Measurements from ENCODE around the genes TRMO, GABBR2 and ALG2.

GRCh38 chr9:97921881-97922829 is at the start of gene TRMO:
Gene TRMO (minus strand): TSS chr9:97922500.
- PRO-cap, 3 experiments: peak in 3 of 3 experiments; most common plus-strand start chr9:97922320 (in 2); most common minus-strand start chr9:97922500 (in 3)

- PRO-cap, 3 experiments: peak in 3 of 3 experiments; most common minus-strand start chr9:97985452 (in 2)
Measured at GRCh38 chr9:97985171-97985638, 2.1 kb downstream of the ANP32B start.

DNA sequence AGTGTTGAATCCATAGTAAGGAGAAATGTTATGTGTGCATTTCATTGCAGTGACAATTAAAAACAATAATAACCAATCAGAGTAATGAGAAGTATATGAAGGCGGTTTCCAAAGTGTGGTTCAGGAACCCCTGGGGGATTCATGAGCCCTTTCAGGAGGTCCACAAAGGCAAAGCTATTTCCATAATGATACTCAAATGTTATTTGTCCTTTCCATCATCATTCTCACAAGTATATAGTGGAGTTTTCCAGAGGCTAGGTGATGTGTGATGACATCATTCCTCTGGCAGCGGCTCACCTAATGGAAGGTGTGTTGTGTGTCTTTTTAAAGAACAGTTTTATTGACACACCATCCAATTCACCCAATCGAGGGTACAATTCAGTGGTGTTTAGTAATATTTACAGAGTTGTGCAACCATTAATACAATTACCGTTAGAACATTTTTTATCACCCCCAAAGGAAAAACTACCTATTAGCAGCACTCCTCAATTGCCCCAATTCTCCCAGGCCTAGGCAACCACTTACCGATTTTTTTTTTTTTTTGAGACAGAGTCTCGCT is 9.7 kb downstream of the NANS start:
- PRO-cap, 3 experiments: no peak in any of the 3 experiments

DNA sequence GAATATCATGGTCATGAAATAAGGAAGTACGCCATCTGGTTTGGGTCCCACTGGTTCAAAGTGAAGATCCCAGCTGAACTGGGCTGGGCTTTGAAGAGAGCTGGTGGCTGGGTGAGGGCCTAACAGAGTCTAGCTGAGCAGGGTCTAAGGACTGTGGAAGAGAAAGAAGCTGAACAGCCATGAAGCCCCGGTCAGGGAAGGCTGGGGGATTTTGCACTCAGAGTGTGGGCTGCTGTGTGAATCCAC is 14.5 kb downstream of the TRIM14 start:
- PRO-cap, 3 experiments: no peak in any of the 3 experiments

- PRO-cap, 3 experiments: no peak in any of the 3 experiments
Measured at GRCh38 chr9:98108349-98109214, 10.4 kb downstream of the TRIM14 start.

DNA sequence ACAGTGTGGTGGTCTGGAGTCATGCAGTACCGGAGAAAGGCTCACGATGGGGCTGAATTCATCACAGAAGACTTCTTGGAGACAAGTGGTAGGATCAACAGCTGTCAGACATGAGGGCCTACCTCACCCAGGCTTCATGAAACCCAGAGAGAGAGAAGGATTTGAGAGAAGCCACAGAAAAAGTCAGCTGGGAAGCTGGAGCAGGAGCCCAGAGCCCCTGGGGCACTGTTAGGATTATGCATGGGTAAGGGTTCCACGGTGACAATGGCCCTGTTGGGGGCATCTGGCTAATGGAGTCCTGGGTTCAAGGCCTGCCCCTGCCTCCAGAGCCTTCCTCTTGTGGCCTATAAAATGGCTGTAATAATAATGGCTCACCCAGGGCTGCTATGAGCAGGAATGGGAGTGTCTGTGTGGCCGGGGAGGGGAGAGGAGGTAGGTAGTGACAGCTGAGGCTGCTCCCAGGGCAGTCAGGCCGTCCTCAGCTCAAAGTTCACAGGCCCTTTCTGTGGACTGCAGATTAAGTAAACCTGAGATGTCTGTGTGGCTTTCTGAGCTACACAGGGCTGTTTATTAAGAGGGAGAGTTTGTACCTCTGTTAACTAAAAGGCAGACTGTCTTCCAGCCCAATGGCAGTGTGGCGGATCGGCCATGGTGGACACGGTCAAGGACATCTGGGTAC is 843 bp downstream of the TRIM14 start:
- PRO-cap, 3 experiments: peak in 1 of 3 experiments; most common plus-strand start position 626 of the sequence (in 1); most common minus-strand start position 482 of the sequence (in 1)

DNA sequence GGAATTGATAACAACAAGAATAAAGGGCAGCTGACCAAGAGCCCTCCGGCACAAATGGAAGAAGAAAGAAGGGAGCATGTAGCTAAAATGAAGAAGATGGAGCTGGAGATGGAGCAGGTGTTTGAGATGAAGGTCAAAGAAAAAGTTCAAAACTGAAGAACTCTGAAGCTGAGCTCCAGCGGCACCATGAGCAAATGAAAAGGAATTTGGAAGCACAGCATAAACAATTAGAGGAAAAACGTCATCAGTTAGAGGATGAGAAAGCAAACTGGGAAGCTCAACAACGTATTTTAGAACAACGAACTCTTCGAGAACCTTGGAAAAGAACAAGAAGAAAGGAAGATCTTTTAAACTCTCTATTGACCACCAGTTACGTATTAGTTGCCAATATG is 101.0 kb downstream of the GABBR2 start:
- PRO-cap, 3 experiments: no peak in any of the 3 experiments

DNA sequence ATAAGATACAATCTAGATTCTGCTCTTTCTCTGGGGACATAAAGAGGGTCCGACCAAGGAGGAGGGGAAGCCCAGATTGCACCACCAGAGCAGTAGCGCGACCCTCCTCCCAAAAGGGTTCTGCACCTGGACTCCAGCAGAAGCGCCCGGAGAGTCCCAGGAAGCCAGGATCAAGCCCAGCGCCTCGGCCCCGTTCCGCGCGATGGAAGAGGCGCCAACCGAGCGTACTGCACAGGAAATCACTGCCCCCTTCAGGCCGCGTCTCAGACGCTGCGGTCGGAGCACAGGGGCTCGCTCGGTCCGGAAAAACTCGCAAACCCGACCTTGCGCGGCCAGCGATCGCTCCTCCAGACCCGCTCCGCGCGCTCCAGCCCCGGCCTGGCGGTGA is 1.6 kb downstream of the GABBR2 start:
- PRO-cap, 3 experiments: no peak in any of the 3 experiments

- PRO-cap, 3 experiments: no peak in any of the 3 experiments
Measured at GRCh38 chr9:98708614-98709639, at the start of gene GABBR2. Gene GABBR2 (minus strand): TSS chr9:98708935.

DNA sequence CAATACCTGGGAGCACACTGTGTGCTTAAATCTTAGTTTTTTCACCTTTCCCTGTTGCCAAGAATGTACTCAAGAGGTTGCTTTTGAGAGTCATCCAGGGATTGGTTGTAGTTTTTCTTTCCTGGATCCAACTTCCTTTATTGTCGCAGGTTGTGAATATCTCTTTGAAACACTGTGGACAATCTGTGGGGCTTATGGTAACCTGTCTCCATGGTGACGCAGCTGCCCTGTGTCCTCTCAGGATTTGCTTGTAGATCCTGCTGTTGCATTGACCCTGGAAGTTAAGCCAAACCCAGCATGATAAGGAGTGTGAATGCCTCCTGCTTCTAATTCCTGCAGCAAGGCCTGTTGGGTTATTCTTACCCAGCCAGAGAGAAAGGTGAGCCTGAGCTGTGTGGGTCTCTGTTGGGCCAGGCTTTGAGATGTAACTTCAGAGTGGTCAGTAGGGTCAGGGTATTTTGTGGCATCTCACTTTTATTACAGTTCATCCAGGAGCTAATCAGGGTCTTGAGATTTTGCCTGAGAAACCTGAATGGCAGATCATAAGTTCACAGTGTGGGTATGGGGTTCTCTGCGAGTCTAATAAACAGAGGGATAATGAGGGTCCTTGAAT is 2.3 kb downstream of the GALNT12 start:
- PRO-cap, 3 experiments: no peak in any of the 3 experiments

GRCh38 chr9:98886553-98887040 is 57.1 kb upstream of the COL15A1 start:
- PRO-cap, 3 experiments: no peak in any of the 3 experiments

GRCh38 chr9:98972642-98973303 is 29.1 kb downstream of the COL15A1 start:
- PRO-cap, 3 experiments: no peak in any of the 3 experiments

GRCh38 chr9:99019704-99020268 is 76.1 kb downstream of the COL15A1 start:
- PRO-cap, 3 experiments: no peak in any of the 3 experiments

DNA sequence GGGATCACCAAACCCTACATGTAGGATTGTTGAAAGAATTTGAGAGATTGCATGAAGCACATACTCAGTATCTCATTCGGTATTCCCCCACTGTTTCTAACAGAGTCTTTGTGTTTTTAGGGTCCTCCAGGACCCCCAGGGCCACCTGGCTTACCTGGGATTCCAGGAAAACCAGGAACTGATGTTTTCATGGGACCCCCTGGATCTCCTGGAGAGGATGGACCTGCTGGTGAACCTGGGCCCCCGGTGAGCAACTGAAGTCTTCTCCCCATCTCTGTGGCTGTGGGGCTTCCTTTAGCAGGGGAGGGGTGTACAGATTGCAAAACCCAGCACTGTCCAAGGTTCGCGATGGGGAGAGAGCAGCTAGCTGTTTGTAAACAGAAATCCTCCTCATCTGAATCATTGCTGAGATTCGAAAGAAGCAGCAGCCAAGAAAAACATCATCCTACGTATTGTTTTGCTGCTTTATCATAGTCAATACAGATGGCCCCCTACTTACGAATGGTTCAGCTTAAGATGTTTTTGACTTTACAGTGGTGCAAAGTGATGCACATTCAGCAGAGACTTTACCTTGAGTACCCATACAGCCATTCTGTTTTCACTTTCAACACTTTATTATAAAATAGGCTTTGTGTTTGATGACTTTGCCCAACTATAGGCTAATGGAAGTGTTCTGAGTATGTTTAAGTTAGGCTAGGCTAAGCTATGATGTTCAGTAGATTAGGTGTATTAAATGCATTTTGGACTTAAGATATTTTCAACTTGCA is 80.0 kb upstream of the TGFBR1 start:
- PRO-cap, 3 experiments: no peak in any of the 3 experiments

- PRO-cap, 3 experiments: no peak in any of the 3 experiments
Measured at GRCh38 chr9:99073982-99075006, 30.6 kb upstream of the TGFBR1 start.

GRCh38 chr9:99092832-99093442 is 12.0 kb upstream of the TGFBR1 start:
- PRO-cap, 3 experiments: no peak in any of the 3 experiments

GRCh38 chr9:99107599-99108031 is 2.7 kb downstream of the TGFBR1 start:
- PRO-cap, 3 experiments: no peak in any of the 3 experiments

DNA sequence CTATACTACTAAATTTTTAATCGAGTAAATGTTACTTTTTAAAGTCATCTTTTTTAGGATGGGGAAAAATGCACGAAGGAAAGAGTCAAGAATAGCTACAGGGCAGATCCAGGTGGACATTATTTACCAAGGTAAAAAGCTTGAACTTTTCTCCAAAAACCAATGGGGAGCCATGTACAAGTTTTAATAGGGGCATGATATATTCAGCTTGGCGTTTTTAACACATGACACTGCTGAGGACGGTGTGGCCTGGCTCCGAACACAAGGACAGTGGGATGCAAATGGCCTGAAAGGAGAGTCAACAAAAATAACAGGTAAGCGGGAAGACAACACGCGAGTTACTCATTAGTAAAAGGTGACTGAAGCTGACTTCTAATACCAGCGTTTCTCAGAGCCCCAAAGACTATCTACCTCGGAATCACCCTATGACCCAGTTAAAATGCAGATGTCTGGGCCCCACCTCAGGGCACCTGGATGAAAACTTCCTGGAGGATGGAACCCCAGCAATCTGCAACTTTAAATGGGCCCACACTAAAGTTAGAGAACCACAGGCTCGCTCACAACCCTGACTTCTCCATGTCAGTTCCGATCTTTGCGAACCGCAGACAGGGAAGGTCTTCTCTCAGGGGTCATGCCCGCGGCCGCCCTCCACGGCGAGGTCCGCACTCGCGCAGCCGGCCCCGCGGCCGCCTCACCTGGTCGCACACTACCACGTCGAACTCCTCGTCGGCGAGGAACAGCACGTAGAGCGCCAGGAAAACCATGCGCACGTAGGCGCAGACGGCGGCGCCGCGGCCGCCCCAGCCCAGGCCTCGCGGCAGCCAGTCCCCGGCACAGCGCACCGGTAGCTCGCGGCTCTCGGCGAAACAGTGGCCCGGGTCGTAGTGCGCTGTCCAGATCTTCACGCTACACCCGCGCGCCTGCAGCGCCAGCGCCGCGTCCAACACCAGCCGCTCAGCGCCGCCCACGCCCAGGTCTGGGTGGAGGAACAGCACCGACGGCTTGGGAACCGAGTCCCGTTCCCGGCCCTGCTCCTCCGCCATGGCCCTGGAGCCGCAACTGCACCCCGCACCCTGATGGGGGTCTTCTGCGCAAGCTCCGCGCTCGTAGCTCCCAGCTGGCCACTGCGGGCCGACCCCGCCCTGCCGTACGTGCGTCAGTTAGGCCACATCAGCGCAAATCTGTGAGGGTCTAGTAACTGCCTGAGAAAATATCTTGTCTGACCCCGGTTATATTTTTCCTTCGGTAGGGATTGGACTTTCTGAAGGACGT is at the start of gene ALG2:
Gene ALG2 (minus strand): TSS at position 1,091 of the 1,272 bp plus-strand sequence.
- PRO-cap, 3 experiments: peak in 3 of 3 experiments; most common plus-strand start position 869 of the sequence (in 1); most common minus-strand start position 871 of the sequence (in 2)

GRCh38 chr9:99822480-99823380 is 1.0 kb downstream of the NR4A3 start:
- PRO-cap, 3 experiments: no peak in any of the 3 experiments

GRCh38 chr9:99999897-100000471 is 93.5 kb downstream of the STX17 start:
- PRO-cap, 3 experiments: no peak in any of the 3 experiments